Hair follicular keratinocyte (primary cell): ENCODE results near the gene BBLN.

DNA sequence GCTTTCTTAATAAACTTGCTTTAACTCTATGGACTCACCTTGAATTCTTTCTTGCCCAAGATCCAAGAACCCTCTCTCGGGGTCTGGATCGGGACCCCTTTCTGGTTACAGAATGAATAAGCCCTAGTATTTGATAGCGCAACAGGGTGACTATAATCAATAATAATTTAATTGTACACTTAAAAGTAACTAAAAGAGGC, 55.2 kb downstream of the NIBAN2 start:
- RAMPAGE, long total RNA = no peak

DNA sequence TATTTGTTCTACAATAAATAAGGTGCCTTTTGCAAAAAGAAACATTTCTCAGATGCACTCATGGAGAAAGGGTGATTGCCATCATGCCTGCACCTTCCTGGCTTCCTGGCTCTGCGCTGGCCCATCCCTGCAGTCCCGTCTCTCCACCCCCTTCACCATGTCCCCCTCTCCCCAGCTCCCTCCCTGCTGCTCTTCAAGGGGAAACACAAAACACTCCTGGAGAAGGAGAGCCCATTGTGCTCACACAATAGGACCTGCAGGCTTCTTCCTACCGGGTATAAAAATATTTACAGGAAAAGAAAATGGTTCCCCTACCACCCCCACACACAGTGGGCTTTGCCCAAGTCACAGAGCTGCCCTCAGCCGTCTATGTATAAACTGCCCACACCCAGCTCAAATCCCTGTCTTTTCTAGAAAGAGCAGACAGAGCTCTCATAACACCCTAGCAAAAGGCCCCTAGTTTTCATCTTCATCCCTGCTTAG, 40.5 kb downstream of the NIBAN2 start:
- RAMPAGE, long total RNA = no peak

GRCh38 chr9:127562729-127563351, 6.0 kb downstream of the NIBAN2 start:
- RAMPAGE, long total RNA = no peak

GRCh38 chr9:127761751-127763025, 16.3 kb downstream of the SH2D3C start:
- RAMPAGE, long total RNA = no peak

GRCh38 chr9:127770736-127771807, 7.4 kb downstream of the SH2D3C start:
- RAMPAGE, long total RNA = no peak

- RAMPAGE, long total RNA = no peak
Measured at GRCh38 chr9:127789573-127789931, 3.7 kb downstream of the CDK9 start.

DNA sequence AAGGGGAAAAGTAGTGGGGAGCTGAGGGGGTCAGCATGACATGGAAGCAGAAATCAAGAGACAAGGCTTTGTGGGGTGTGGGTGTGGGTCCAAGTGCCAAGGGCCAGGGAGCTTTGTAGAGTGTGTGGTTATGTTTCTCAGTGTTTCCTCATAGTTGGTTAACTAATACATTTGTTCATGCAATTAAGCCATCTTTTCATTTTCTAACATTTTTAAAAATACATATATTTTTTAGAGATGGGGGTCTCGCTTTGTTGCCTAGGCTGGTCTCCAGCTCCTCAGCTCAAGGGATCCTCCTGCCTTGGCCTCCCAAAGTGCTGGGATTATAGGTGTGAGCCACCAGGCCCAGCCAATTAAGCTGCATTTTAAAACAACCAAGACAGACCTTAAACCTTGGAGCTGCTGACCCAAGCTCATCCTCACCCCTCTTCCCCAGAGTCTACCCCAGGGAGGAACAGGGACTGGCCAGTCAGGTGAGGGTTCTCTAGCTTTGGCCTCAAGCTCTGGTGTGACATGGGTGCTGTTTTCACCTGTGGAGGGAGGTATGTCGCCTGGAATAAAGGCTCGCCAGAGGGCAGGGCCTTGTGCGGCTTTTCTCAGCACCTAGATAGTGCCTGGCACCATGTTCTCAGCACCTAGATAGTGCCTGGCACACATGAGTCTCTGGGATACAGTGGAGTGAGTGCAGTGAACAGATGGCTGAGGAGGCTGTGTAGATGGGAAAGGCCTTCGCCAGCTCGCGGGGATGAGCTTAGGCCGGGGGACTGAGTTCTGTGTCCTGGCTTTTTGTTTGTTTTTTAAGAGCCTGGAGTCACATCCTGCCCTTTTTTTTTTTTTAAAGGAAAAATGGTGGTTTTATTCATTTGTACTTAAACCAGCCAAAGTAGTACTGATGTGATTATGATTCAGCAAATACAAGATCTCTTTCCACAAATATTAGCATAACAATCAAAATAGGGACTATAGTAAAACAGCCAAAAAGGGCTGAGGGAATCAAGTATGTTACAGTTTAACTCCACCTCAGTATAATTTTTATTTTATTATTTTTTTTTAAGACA, 7.4 kb downstream of the CDK9 start:
- RAMPAGE, long total RNA = no peak

DNA sequence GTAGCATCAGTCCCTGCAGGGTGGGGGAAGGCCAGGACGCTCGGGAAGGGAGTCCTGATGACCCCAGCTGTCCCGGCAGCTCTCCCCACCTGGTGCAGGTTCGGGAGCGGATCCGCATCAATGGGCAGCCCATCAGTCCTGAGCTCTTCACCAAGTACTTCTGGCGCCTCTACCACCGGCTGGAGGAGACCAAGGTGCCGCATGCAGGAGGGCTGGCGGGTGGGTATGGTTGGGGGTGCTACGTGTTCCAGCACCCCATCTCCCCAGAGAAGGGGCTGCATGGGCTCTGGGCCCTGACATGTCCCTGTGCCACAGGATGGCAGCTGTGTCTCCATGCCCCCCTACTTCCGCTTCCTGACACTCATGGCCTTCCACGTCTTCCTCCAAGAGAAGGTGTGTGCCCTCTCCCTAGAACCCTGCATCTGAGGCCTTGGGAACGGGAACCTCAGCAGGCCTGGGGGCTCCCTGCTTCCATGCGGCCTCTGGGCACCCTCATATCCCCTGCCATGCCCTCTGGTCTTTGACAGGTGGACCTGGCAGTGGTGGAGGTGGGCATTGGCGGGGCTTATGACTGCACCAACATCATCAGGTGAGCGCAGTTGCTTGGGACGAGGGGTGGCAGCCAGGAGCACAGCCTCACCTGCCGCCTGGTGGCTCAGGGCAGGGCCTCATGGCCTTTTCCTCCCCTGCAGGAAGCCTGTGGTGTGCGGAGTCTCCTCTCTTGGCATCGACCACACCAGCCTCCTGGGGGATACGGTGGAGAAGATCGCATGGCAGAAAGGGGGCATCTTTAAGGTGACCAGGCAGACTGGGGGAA, 4.4 kb downstream of the FPGS start:
- RAMPAGE, long total RNA = no peak

- RAMPAGE, long total RNA = no peak
Measured at GRCh38 chr9:127833421-127833829, 21.0 kb downstream of the ENG start.

DNA sequence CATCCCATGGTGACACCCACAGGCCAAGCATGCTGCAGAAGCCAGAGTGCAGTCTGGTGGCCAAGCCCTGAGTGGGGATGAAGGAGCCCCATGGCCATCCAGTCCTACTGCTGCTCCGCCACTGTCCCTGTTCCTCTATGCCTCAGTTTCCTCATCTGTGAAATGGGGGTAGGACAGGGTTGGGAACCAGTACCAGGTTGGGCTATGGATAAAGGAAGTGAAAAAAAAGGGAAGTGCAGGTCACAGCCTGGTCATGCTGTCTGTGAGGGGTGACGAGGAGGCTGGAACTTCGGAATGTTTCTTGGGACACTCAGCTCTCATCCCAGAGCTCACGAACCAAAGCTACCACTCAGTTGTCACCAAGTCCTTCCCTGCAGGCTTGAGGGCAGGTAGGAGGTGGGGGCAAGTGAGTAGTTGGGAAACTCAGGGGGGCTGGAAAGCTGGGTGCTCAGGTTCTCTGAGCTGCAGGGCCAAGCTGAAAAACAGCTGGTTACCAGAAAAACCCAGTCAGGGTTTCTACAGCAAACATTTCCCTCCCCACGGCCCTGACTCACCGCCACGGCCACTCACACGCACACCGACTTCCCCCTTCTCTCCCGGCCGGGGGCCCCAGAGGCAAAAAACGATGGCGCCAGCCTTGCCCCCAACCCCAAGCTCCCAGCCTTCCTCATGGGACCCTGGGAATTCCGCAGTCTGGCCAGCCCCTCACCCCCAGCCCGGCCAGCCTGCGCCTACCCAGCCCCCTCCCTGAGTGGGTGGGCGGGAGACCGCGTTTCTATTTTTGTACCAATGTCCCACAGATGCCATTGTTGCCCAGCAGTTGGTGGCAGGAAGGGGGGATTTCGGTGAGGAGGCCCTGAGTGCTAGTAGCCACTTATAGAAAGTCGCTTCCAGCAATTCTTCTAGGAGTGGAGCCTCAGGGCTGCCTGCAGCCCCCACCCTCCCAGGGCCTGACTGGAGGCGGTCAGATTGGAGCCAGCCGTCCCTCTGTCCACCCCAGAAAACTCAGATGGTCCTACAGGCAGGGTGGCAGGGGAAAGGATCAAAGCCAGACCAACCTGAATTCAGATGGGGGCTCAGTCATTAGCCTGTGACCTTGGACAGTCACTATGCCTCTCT, 18.5 kb downstream of the ENG start:
- RAMPAGE, long total RNA = no peak

GRCh38 chr9:127861986-127863146, 7.9 kb upstream of the ENG start:
- RAMPAGE, long total RNA = no peak

- RAMPAGE, long total RNA = no peak
Measured at GRCh38 chr9:127872601-127872973, 4.9 kb downstream of the AK1 start.

- RAMPAGE, long total RNA = no peak
Measured at GRCh38 chr9:127897152-127897671, 2.2 kb downstream of the ST6GALNAC6 start.

GRCh38 chr9:127928110-127929077, 2.2 kb downstream of the PIP5KL1 start:
- RAMPAGE, long total RNA = no peak

DNA sequence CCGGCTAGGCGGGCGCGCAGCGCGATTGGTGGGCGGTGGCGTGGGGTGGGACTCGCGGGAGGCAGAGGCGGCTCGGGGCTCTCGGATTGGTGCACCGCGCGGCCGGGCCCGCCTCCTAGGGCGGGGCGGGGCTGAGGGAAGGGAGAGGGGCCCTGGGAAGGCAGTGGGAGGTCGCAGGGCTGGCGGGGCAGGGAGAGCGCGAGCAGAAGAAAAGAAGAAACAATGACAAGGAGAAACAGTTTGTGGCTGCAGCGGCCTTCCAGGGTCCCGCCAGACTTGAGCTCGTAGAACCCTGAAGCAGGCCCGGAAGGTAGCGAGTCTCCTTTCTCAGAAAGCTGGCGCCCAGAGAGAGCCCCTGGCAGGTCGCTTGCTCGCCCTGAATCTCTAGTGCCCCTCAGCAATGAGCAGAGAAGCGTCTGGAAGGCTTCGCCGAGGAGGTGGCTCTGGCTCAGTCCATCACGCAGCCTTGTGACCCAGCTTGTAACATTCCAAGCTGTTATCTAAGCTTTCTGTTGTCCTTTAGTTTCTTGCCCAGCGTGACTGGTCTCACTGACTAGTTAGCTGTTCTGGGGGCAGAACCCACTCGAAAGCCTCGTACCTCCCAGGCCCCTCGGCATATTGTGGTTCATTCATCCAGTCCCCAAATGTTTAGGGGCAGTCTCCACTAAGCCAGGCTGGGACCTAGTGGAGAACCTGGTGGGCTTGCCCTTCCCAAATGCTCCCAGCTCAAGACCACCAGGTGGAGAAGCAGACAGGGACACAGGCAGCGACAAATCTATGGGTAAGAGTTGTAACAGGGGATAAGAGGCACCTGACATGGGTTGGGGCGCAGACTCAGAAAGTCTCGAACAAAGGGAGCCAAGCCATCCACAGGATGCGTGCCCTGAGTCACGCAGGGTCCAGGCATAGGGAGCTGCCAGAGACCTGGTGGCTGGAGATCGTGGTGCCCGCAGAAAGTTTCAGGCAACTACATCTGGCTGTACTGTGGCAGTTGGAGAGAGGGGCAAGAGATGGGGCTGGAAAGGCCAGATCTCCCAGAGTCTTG, 613 bp upstream of the EEIG1 start:
- RAMPAGE, long total RNA = no peak

DNA sequence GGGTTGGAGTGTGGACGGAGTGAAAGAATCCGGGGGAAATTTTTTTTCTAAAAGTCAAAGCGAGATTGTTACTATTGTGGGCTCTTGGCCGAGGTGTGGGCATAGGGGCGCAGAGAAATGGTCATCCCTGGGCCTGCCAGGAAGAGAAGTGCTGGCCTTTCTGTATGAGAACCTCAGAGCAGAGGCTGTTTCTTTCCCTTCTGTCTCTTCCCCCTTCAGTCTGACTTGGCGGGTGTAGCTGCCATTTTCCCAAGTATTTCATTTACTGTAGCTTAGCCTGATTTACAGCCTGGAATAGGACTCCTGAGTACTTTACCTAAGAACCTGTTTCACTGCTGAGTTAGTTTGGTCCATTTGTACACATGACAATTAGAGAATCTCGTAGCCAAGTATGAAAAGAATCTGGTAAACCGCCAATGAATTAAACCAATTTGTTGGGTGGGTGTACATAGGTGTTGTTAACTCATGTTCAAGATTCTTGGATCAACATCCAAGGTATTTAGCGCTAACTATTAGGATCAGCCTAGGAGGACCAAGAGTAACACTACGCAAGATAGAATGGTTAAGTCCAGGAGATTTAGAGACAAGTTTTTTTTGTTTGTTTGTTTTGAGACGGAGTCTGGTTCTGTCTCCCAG, 1.2 kb downstream of the SLC25A25 start:
- RAMPAGE, long total RNA = no peak

GRCh38 chr9:128117872-128118295, 9.6 kb downstream of the PTGES2 start:
- RAMPAGE, long total RNA = no peak

GRCh38 chr9:128120184-128121259, 7.0 kb downstream of the PTGES2 start:
- RAMPAGE, long total RNA = no peak

DNA sequence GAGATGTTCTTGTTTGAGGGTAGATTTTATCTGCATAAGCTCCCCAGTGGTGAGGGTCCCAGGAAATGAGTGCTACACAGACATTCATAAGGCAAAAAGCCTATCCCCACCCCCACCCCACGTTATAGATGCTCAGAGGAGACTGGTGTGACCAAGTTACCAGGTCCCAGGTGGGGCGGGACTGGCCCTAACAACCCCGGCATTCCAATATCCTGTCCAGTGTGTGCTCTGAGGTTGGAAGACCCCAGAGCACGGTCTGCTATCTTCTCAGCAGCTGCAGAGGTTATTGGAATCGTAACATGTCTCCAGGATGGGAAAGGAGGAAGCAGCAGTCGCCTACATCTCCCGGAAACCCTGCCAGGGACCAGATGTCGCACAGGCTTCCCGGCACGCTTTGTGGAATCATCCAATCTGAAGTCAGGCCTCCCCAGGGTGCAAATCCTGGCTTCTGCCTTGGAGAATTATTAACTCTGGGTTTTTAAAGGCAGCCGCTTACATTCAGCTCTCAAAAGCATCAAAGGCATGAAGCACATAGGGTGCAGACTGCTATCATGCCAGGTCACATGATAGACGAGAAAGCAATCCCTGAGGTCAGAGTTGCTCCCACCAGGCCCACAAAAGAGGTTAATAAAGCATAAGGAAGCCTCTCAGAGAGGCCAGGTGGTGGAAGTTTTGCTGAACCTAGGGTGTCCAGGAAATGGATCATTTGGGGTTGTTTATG, 4.5 kb upstream of the PTGES2 start:
- RAMPAGE, long total RNA = no peak

GRCh38 chr9:128159415-128160491, at the start of gene BBLN:
Gene BBLN, plus strand, starts transcription at chr9:128160265.
- RAMPAGE, long total RNA = start-site peak on the plus strand at chr9:128160294-128160376, 415 and 41 reads in 2 replicates